Heart right ventricle (tissue), 2 donors: ENCODE measurements around the genes AIM2, OR10J5, SLAMF8, VSIG8, KCNJ10 and NCSTN.

- PRO-cap, 2 experiments: no peak in any of the 2 experiments
These were observed 23.1 kb downstream of the AIM2 start for GRCh38 chr1:159053189-159054116.

GRCh38 chr1:159076713-159077952, at the start of gene AIM2:
TSS of gene AIM2 (minus strand) at chr1:159076766.
- PRO-cap, 2 experiments: no peak in any of the 2 experiments

DNA sequence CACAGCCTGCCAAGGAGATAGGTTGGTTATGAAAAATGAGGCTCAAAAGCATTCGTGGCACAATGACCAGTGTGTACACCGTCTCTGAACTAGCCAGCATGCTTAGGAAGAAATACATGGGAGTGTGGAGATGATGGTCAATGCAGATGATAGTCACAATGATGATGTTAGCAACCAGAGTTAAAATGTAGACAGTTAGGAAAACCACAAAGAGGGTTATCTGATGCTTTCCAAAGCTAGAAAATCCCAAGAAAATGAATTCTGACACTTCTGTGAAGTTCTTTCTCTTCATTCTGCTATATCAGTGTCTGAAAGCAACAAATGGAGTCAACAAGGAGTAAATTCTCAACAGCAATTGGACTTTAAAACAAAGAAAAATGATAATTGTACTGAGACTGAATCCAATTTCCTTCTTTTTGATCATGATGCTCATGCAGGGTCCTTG, at the start of gene OR10J5:
Gene OR10J5, minus strand, starts transcription at position 292 of the 445 bp plus-strand sequence.
- PRO-cap, 2 experiments: no peak in any of the 2 experiments

DNA sequence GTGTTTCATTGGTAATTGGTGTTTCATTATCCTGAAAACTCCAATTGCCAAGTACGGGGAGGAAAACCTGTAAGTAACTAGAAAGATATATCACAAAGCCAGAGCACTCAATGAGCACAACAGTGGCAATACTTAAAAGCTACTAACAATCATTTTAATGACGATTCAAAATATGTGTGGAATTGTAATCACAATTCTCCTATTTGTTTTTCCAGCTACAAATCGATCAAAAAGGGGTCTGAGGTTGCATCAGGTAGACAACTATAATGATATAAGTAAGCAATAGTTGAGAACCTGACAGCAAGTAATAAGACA, 1.3 kb downstream of the APCS start:
- PRO-cap, 2 experiments: no peak in any of the 2 experiments

GRCh38 chr1:159751769-159752333, 28.9 kb upstream of the DUSP23 start:
- PRO-cap, 2 experiments: peak in 1 of 2 experiments; most common minus-strand start chr1:159752255 (in 1)

GRCh38 chr1:159753407-159754264, 27.1 kb upstream of the DUSP23 start:
- PRO-cap, 2 experiments: no peak in any of the 2 experiments

GRCh38 chr1:159779004-159779445, 1.7 kb upstream of the DUSP23 start:
- PRO-cap, 2 experiments: no peak in any of the 2 experiments

GRCh38 chr1:159800021-159800788, 2.0 kb upstream of the FCRL6 start:
- PRO-cap, 2 experiments: no peak in any of the 2 experiments

GRCh38 chr1:159826475-159827051, at the start of gene SLAMF8:
TSS of gene SLAMF8 (plus strand) at chr1:159826873.
- PRO-cap, 2 experiments: no peak in any of the 2 experiments

GRCh38 chr1:159862481-159862767, at the start of gene VSIG8:
TSS of gene VSIG8 (minus strand) at chr1:159862657.
- PRO-cap, 2 experiments: no peak in any of the 2 experiments

- PRO-cap, 2 experiments: no peak in any of the 2 experiments
These were observed 9.2 kb upstream of the TAGLN2 start for GRCh38 chr1:159934438-159934948.

DNA sequence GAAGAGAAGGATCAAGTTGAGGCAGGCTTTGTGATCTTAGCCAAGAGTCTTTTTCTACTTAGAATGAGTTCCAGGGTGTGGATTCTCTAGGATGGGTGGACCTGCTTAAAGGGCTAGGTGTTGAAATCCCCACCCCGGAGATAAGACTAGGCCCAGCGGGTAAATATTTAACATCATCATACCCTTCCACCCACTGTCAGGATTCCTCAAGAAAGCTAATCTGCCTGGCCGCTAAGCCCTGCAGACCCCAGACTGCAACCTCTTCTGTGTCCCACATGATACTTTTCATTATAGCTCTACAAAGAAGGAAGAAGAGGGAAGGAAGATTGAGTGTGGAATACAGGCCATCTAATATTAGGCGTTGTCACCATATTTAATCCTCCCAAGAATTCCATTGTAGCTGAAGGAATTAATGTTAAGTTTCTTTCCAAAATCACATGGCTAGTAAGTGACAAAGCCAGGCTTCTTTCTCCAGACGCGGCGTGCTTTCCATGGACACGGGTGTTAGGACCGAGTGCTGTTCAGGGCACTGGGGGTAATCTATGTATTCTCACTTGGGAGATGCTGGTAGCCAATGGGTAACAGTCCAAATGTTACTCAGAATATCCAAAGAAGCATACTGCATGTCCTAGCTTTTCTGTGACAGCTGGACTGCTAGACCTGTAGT, 5.6 kb downstream of the IGSF9 start:
- PRO-cap, 2 experiments: no peak in any of the 2 experiments

- PRO-cap, 2 experiments: no peak in any of the 2 experiments
These were observed 14.8 kb upstream of the PIGM start for GRCh38 chr1:160046409-160047081.

DNA sequence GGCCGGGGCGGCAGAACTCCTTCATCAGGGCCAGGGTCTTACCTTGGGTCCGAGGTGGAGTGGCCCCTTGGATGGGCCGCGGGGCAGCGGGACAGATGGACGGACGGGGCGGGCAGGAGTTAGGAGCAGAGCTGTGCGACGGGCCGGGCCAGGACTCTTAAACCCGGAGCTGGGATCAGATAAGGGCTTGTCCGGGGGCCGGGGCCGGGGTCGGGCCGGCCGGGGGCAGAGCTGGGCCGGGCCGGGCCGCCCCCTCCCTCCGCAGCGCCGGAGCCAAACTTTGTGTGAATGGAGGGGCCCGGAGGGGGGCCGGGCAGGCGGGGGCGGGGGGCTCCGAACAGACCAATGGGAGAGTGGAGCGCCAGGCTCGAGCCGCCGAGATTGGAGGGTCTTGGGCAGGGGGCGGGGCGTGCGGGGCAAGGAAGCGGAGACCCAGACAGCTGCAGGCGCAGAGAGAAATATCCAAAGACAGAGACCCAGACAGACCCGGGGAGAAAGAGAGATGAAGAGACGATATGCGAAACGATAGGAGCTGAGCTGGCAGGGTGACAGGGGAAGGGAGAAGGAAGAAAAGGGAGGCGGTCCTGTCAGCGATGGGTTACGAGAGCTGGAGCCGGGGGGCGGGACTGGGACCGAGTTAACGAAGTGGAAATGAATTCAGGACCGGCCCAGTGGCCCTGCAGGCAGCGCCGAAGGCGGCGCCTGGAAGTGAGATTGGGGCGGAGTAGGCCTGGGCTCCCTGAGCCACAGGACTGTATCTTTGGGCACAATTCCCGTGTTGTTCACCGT, at the start of gene KCNJ10:
Gene KCNJ10, minus strand, starts transcription at position 181 of the 789 bp plus-strand sequence.
- PRO-cap, 2 experiments: peak in 1 of 2 experiments; most common plus-strand start position 451 of the sequence (in 1)

- PRO-cap, 2 experiments: no peak in any of the 2 experiments
These were observed 6.2 kb downstream of the IGSF8 start for GRCh38 chr1:160092116-160092819.

DNA sequence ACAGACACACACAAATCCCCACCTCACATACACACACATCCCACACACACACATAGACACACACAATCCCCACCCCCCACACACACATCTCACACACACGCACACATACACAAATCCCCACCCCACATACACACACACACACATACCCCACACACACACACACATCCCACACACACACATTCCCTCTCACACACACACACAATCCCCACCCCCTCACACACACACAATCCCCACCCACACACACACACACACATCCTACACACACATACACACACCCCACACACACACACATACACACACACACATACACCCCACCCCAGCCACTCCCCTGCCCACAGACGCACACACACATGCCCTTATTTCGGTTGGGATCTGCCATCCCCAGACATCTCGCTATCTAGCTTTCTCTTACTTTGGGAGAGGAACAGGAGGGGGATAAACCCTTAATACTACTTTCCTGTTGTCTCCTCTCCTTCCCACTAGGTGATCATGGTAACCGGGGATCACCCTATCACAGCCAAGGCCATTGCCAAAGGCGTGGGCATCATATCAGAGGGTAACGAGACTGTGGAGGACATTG, 17.3 kb upstream of the ATP1A4 start:
- PRO-cap, 2 experiments: no peak in any of the 2 experiments

- PRO-cap, 2 experiments: peak in 1 of 2 experiments; most common plus-strand start chr1:160261738 (in 1); most common minus-strand start chr1:160261692 (in 1)
These were observed 901 bp downstream of the DCAF8 start for GRCh38 chr1:160261499-160261796.

GRCh38 chr1:160277031-160277546, 7.8 kb downstream of the PEX19 start:
- PRO-cap, 2 experiments: no peak in any of the 2 experiments

DNA sequence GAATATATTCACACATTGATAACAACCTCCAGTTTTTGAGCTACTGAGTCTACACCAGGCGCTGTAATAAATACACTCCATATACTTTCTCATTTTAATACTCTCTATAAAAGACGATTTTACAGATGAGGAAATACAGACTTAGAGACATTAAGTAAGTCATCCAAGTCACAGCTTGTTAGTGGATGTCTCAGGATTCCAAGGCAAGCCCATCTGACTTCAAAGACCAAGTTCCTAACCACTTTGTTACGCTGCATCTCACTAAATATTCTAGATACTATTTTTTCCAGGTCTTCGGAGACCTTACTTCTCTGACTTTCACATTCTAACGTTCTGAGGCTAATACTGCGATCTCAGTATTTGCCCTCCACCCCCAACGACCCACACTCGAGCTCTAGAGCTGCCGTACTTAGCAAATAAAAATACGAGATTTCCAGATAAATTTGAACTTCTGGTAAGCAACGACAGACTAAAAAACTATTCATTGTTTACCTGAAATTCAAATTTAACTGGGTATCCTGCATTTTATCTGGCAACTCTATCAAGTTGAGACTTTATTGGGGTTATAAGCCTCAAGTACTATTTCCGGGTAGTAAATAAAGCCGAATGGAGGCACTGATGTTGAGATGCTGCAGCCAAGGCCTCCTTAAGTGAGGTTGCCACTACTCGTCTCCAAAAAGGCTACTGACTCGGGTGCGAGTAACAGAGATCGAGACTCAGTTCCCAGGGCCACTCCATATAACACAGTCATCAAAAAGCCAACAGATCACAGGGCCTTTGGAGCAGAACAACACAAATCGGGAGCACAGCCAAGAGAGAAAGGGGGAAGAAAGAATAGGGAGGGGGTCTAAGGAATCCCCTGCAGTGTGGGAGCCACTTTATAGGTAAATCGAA, 759 bp downstream of the COPA start:
- PRO-cap, 2 experiments: no peak in any of the 2 experiments

DNA sequence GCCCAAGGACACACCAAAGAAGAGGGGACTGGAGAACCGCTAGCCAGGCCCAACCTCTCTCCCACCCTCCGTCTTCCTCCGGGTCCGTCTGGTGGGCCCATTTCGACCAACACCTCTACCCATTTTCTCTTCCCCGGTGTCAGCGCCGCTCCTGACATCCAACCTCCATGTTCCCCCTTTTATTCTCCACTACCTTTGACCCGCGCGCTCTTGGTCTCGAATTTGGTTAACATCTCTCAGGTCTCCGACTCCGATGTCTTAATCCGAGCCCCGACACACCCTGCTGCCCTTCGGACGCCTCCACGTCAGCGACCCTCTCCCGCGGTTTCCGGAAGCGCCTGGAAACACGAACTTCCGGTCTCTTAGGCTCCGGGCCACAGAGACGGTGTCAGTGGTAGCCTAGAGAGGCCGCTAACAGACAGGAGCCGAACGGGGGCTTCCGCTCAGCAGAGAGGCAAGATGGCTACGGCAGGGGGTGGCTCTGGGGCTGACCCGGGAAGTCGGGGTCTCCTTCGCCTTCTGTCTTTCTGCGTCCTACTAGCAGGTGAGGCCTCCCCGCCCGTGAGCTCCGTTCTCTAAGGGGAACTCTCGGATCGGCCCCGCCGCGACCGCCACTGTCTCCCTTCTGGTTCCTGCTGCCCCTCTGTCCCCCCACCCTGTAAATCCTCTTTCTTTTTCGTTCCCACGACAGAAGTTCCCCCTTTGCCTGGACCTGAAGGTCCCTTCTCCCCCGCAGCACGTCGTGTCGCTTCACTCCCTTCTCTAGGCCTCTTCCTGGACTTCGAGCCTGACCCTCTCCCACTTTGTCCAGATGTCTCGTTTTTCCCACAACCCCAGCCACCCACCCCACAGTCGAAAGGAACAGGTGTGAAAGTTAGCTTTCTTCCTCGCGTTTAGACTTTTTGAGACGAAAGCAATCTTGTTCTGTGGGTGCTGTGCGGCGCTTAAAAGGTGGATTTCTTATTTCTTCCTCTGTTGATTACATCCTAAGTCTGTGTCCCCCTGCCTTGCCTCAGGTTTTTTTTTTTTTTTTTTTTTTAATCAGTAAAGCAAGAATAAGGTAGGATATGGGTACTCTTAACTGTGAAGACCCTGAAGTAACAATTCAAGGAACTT, at the start of gene NCSTN:
Gene NCSTN, plus strand, starts transcription at position 446 of the 1,116 bp plus-strand sequence.
- PRO-cap, 2 experiments: peak in 2 of 2 experiments; most common plus-strand start position 449 of the sequence (in 2); most common minus-strand start position 328 of the sequence (in 2)